GM23248 (cell line): ENCODE measurements around a stretch of chr17.

DNA sequence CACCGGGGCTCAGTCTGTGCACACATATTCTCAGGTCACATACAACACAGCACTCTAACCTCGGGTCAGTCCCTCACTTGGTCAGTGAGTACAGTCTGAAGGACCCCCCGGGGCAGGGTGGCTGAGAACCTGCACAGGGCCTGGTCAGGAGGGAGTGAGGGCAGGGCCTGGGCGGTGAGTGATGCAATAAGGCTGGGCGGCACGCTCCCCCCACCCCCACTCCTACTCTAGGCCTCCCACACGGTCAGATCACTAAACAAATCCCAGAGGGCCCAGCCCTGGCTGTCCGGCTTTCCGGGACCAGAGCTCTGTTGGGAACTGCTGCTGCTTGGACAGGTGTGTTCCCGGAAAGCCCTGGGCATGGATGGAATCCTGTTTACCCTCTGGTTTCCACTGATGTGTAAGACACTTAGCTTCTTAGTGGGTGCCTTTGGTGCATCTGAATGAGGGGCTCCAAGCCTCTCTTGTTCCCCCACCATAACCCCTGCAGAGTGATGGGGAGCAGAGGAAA is 972 bp upstream of the DOC2B start:
- RAMPAGE, long total RNA = no peak

DNA sequence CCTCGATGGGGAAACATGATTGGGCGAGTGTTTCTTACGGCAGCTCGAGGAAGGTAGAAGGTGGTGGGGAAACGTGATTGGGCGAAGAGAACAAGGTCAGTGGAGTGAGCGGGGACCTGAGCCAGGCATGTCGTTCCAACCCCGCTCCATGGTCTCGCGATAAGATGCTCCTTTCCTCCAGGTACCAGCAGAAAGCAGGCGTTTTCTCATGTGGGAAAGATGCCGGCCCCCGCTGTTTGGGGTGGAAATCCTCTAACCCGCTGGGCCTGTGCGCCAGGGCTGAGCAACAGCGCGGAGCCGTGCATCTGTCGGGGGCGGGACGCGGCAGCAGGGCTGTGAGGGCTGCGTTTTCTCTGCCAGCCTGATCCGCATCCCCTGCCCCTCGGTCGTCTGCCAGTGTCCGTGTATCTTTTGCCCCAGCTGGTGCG is 25.6 kb upstream of the DOC2B start:
- RAMPAGE, long total RNA = no peak

DNA sequence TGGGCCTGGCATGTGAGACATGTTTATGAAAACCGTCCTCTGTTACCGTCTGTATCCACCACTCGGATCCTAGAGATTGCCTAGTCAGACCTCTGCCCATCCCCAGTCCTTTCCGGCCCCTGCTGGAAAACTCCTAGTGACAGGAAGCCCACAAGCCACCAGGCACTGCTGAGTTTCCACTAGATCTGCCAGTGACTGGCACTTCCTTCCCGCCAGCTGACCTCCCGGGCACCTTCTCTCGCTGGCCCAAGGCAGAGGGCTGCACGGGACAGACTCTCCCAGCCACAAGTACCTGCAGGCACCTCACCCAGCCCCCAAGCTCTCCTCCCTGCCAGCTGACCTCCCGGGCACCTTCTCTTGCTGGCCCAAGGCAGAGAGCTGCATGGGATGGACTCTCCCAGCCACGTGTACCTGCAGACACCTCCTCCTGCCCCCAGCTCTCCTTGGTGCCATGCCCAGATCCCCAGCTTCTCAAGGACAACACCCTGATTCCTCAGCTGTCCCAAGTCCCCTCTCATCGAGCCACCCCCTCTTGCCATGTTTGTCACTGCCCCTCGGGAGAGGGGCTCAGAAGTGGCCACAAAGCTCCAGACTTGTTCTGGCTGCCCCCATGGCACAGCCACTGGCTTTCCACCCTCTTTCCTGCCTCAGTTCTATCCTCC is 66.4 kb upstream of the DOC2B start:
- RAMPAGE, long total RNA = no peak

GRCh38 chr17:354843-355493 is 2.4 kb upstream of the RPH3AL start:
- RAMPAGE, long total RNA = no peak

DNA sequence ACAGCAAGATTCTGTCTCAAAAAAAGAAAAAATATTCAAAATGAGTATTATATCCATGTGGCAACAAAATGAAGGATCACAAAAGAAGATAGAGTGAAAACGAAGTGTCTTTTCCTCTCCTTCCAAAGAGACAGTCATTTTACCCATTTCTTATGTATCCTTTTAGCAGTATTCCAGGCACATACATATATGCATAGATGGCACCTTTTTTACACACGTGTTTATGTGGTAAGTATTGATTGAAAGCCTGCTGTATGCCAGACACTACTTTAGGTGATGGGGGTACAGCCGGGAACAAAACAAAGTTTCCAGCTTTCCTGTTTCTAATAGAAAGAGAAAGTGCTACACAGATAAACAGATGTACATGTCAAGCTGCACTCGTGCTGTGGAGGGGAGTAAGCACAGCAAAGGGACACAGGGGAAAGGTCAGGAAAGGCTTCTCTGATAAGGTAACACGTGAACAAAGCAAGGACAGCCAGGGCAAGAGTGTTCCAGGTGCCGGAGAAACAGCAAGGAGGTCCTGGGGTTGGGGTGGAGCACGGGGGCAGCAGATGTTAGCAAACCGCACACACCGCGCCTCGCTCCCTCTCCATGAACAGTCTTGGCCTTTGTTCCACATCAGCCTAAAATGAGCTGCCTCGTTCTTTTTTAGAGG is 16.5 kb upstream of the C17orf97 start:
- RAMPAGE, long total RNA = no peak

DNA sequence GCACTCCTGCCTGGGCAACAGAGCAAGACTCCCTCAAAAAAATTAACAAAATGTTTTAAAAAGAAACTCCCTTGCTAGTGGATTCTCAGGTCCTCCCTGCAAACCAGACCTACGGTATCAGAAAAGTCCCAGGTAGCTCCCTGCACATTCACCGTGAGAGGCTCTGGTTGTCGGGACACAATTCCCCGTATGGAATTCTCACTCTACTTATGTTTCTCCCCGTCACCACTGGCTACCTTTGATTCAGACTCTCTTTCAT is 13.0 kb downstream of the C17orf97 start:
- RAMPAGE, long total RNA = no peak

- RAMPAGE, long total RNA = no peak
Observed at GRCh38 chr17:511818-512370, 101.8 kb downstream of the C17orf97 start.

GRCh38 chr17:789034-789764 is 7.0 kb downstream of the MRM3 start:
- RAMPAGE, long total RNA = no peak

DNA sequence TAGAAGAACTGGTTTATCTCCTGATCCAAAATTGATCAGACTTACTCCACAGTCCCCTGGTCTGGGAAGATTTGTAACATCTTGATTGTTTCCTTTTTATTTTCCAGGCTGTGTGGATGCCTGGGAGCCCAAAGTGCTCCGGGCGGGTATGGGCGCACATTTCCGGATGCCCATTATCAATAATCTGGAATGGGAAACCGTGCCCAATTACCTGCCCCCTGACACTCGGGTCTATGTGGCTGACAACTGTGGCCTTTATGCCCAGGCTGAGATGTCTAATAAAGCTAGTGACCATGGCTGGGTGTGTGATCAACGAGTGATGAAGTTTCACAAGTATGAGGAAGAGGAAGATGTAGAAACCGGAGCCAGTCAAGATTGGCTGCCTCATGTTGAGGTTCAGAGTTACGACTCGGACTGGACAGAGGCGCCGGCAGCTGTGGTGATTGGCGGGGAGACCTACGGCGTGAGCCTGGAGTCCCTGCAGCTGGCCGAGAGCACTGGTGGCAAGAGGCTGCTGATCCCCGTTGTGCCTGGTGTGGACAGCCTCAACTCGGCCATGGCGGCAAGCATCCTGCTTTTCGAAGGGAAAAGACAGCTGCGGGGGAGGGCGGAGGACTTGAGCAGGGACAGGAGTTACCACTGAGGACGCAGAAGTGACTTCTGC is 9.4 kb downstream of the MRM3 start:
- RAMPAGE, long total RNA = no peak

GRCh38 chr17:792135-792777 is 10.1 kb downstream of the MRM3 start:
- RAMPAGE, long total RNA = no peak

- RAMPAGE, long total RNA = no peak
Observed at GRCh38 chr17:812699-813188, 30.6 kb downstream of the MRM3 start.

DNA sequence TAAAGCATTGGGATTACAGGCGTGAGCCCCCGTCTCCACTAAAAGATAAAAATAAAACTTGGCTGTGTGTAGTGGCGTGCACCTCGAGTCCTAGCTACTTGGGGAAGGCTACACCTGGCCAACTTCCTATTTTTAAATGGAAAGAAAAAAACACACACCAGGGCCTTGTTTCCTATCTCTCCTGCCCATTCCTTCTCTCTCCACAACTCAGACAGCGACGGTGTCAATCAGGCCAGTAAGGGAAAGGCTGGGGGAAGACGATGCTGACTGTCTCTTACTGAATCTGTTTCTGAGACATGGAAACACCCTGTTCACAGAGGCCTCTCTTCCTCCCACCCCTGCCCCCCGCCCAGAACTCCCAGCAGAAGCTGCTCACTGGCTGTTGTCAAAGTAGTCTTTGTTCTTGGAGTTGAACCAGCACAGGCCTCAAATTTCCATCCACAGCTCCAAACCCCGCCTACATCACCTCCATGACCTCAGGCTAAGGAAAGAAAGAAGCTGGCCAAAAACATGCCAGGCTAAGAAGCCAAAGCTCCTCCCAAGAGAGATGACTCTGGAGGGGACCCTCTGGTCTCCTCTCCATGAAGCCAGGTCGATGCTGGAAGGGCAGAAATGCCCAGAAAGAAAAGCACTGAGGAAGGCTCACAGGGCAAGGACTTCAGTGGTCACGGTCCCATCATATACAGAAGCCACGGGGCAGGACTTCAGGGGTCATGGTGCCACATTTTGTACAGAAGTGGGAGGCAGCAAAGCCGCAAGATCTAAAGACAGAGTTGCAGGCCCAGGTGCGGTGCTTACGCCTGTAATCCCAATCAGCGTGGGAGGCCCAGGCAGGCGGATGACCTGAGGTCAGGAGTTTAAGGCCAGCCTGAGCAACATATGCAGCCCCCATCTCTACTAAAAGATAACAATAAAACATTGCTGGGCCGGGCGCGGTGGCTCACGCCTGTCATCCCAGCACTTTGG is 96.3 kb downstream of the NXN start:
- RAMPAGE, long total RNA = no peak

- RAMPAGE, long total RNA = no peak
Observed at GRCh38 chr17:890880-891523, 88.6 kb downstream of the NXN start.

DNA sequence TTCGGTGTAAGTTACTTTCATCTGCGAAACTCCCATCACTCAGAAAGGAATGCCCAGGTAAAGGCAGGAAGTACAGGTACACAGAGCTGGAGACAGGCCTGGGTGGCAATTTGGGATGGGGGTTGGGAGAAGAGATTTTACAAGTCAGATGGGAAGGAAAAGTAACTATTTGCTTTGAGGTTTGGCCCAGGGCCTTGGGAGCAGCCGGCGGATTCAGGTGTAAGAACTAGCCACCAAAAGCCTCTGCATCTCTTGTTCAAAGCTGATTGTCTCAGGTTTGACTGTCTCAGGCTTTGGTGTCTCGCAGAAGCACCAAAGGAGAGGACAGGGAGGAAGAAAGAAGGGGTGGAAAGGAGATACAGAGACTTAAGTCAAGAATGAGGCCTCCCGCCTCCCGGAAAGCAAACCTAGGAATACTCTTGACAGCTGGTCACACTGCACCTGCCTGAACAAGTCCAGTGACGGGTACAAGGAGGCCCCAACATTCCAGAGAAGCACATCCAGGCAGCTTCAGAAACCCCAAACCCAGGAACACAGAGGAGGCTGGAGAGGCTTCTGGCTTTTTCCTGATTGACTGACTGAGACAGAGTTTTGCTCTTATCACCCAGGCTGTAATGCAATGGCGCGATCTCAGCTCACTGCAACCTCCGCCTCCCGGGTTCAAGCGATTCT is 54.6 kb downstream of the NXN start:
- RAMPAGE, long total RNA = no peak

- RAMPAGE, long total RNA = no peak
Observed at GRCh38 chr17:970370-970946, 9.1 kb downstream of the NXN start.

- RAMPAGE, long total RNA = no peak
Observed at GRCh38 chr17:1001184-1001622, 4.3 kb downstream of the TIMM22 start.

DNA sequence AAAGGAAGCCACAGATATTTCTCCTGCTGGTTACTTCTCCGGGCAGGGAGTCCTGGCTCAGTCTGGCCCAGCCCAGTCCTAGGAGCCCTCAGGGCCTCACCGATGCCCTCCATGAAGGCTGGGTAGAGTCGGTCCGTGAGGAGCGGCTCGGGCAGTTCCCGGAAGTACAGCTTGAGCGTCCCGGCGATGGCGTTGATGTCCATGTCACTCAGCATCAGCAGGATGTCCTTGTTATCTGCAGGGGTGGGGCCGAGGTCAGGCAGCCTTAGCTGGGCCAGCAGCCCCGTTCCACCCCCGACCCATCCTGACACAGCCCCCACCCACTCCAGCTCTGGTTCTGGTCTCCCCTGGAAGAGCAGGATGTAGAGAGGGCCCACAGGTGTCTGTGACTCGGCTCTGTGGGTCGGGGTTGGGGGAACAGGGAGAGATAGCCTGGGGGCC is 13.7 kb downstream of the TIMM22 start:
- RAMPAGE, long total RNA = no peak

- RAMPAGE, long total RNA = no peak
Observed at GRCh38 chr17:1029302-1029745, 32.4 kb downstream of the TIMM22 start.

GRCh38 chr17:1095094-1096156 is 84.4 kb downstream of the ABR start:
- RAMPAGE, long total RNA = no peak

- RAMPAGE, long total RNA = no peak
Observed at GRCh38 chr17:1103883-1104785, 75.6 kb downstream of the ABR start.